ENCODE measurements around a stretch of chr20.

GRCh38 chr20:50376660-50377332 lies 133.4 kb upstream of the PTPN1 start:
- RRBS = 64% methylated on average over 4 of the region's 17 CpGs

GRCh38 chr20:50389852-50390453 lies 120.2 kb upstream of the PTPN1 start:
- RRBS = 92% methylated on average over 2 of the region's 13 CpGs

DNA sequence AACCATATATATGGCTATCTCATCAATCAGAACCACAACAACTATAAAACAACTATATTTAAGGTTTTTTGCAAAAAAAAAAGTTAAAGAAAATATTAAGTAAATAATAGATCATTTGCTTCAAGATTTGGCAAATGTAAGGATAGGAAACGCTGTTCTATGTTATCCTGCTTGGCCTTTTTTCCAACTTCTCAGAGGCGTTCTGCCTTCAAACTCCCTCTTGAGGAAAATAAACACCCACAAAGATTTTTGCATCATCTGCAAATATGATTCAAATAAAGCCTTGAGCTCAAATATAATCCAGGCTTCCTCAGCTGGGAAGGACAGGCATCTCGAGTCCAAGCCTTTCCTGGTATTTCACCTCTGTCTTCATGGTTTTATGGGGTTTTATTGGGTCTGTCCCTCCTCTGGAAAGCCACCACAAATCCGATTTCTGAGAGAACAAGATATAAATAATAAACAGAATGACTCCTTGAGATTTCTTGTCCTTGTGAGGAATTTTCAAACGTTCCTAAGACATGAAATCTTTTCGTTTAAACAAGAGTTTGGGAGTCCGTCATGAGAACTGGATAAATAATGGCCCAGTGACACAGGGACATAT lies 67.6 kb upstream of the PTPN1 start:
- RRBS = no CpG with 5 or more reads among the region's 7 CpGs

GRCh38 chr20:50460526-50461304 lies 49.5 kb upstream of the PTPN1 start:
- RRBS = no CpG with 5 or more reads among the region's 14 CpGs

DNA sequence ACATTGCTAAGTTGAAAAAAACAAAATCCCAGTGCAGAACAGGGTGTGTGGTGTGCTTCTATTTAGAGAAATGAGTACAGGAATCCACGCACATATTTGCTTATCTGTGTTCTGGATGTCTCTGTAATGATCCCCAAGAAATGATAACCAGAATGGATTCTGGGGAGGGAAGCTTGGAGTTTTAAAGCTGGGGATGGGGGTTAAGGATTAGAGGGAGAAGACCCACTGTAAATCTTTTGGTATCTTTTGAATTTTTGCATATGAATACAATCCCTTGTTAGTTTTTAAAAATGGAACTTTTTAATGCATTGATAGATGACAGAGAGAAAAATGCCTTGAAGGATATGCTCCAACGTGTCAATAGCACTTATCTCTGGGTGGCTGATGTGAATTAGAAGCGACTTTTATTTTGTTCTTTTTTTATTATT lies 47.6 kb upstream of the PTPN1 start:
- RRBS = no CpG with 5 or more reads among the region's 3 CpGs

GRCh38 chr20:50521282-50521790 lies 11.2 kb downstream of the PTPN1 start:
- RRBS = no CpG with 5 or more reads among the region's 2 CpGs

- RRBS = no CpG with 5 or more reads among the region's 9 CpGs
These were observed 27.8 kb downstream of the PTPN1 start for GRCh38 chr20:50537793-50538605.

DNA sequence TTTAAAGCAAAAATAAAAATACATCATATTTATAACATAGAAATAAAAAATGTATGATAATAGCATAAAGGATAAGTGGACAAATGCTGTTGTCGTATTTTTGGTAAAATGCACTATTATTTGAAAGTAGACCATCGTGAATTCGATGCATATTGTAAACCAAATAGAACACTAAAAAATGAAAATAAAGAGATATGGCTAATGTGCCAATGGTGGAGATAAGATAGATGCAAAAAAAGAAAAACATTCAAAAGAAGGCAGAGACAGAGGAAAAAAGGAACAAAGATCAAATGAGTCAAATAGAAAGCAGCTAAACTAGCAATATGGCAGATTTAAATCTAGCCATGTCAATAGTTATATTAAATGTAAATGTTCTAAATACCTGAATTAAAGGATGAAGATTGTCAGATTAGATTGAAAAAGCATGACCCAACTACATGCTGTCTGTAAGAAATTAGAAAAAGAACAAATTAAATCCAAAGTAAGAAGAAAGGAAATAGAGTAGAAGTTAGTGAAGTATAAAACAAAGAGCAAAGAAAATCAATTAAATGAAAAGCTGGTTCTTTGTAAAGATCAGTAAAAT lies 44.5 kb downstream of the PTPN1 start:
- RRBS = no CpG with 5 or more reads among the region's 3 CpGs

DNA sequence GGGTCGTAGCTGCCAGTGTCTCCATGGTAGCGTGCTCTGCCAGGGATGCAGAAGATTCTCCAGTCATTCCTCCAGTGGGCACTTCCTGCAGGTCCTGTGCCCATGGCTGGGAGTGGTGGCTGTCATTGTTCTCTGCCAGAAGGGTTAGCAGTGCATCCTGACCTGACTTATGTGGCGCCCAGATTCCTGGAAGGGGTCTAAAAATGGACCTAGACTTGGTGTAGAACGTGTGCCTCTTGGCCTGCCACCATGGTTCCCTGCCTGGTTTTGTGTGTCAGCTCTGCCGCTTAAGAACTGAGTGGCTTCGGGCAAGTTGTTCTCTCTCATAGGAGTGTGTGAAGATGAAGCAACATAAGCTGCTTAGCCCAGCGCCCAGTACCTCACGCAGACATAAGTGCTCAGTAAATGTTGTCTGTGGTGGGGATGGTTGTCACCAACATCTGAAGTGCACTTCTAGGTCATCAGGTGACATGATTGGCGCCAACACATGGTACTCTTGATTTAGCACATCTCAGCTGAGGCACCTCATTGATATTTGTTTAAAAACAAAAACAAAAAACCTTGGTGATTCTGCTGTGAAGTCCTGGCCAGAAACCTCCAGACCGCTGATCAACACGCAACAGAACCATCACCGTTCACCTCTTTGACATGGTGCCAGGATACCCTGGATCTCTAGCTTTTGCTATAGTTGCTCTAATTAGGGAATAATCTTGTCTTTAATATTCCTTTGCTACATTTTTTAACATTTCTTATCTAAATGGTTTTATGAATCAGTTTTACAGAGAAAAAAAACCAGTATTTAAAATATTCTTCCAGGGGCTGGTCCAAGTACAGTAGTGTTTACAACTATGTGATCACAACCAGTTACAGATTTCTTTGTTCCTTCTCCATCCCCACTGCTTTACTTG lies 52.3 kb downstream of the PTPN1 start:
- RRBS = no CpG with 5 or more reads among the region's 12 CpGs

DNA sequence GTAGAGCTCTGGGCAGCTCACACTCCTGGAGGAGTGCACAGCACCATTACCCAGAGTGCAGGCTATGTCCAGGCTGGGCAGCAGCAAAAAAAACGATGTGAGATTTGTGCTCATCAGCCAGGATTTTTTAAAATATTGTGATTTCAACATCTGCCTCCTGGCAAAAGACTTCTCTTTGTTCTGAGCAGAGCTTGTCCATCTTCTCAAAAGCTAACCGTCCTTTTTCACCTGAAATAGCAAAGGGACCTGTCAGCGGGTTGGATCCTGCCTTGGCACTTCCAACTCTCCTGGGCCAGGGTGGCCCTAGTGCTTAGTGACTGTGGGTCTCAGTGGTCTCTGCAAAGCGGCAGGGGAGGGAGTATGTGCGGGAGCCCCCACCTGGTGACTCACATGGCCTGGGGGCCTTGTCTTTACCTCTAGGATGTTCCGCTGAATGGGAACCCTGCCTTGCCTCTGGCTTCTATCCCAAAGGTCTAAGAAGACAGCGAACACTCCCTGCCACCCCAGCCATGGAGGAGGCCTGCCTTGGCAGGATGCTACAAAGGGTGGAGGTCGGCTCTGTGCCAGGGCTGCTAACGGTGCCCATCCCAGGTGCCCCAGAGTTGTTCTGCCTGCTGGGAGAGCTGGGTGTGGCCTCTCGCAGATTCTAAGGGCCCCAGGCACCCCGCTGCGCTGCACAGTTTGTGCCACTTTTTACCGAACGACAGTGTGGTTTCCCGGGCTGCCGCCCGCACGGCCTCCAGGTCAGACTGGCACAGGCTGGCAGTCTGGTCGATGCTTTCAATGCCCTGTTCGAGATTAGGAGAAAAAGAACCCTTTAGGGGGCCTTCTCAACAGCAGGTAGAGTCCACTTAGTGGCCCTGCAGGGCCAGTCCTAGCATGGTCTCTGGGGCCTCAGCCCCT lies 77.2 kb downstream of the PTPN1 start:
- RRBS = no CpG with 5 or more reads among the region's 20 CpGs

GRCh38 chr20:50735129-50736459 lies 4.2 kb downstream of the PARD6B start:
- RRBS = no CpG with 5 or more reads among the region's 4 CpGs

- RRBS = 98% methylated on average over 3 of the region's 12 CpGs
These were observed 24.5 kb downstream of the BCAS4 start for GRCh38 chr20:50819297-50819840.

- RRBS = no CpG with 5 or more reads among the region's 4 CpGs
These were observed 15.7 kb downstream of the ADNP start for GRCh38 chr20:50915456-50916005.

DNA sequence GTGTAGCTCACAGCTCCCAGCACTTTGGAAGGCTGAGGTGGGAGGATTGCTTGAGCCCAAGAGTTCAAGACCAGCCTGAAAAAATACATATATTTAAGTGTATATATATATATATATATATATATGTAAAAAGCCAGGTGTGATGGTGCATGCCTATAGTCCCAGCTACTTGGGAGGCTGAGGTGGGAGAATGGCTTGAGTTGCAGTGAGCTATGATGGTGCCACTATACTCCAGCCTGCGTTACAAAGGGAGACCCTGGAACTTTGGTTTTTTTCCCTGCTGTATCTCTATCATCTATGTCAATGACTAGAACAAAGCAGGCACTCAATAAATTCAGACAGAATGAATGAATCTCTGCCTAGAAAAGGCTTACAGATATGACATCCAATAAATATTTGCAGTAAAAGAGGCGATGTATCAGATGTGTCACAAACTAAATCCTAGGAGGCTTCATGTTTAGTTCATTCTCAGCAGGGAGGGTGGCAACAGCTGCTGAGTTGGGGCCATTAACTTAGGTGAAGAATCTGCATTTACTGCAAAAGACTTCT lies 12.0 kb downstream of the ADNP start:
- RRBS = no CpG with 5 or more reads among the region's 2 CpGs

DNA sequence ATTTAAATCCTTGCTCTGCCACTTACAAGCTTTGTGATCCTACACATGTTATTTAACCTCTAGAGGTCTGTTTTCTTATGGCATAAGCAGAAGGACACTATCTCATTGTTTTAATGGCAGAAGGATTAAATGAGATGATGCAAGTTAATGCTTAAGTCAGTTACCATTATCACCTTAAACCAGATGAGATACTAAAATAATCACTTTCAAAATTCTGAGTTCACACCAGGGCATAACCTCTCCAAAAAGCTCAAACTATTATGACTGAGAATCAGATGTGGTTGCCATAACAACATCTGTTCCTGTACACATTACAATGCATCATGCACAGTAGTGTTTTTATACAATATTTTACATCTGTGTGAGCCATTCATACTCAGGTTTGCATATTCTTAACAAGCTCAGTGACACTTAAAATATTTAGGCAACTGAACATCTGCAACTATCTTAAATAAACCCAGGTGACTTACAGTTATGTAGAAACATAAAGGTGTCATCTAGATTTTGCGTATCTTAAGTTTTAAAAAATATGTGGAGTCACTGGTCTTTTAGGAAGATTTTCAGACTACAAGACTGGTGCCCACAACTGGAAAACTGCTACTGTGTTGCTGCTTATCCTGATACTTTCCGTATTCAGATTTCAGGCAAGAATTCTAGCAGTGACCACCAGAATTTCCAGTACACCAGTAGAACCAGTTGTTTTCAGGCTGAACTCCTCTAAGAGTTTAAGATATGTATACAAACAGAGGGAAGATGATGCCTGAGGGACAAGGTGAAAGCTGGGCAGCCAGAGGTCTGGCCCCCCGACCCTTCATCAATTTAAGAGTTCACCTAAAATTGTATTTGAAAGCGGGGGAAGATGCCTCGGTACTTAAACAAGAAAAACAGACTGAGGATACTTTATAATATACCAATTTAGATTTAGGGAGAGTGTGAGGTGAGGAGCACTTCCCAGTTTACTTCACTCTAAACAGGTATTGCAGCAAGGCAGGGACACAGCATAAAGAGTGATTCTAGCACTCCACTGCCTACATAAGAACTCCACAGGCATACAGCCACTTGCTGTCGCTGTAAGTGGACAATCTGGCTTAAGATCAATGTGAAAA lies 9.9 kb downstream of the ADNP start:
- RRBS = no CpG with 5 or more reads among the region's 6 CpGs

DNA sequence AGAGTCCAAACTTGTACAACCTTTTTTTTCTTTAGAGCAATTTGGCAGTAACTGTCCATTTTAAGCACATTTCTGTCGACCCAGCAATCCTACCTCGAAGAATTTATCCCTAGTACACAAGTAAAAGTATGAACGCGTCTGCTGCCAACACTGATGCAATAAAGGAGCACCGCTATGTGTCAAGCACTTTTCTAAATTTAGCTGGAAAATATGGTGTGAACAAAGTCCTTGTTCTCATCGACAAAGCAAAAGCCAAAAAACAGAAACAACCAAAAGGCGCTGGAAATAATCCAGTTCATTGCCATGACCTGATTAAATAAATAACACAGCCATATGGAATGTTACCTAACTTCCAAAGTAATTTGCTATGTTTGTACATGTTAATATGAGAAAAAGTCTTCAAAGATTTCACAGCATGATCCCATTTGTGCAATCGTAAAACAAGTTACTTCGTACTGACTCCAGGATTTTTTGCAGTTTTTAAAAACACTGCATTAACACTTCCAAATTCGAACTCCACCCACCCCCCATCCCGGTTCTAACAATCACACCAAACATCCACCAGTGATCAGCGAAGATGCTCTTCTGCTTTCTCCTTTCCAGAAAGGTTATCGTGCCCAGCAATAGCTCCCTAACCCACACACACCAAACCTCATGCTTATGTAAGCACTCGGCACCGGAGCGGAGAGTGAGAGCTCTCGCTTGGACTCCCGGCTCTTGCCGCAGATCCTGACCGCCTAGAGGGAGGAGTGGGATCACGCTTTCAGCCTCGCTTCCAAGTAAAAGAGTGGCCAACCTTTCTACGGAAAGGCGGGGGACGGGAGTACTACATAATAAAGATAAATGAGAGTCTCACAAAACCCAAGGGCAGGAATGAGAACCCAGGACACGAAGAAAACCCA lies 785 bp downstream of the DPM1 start:
- RRBS = no CpG with 5 or more reads among the region's 26 CpGs

DNA sequence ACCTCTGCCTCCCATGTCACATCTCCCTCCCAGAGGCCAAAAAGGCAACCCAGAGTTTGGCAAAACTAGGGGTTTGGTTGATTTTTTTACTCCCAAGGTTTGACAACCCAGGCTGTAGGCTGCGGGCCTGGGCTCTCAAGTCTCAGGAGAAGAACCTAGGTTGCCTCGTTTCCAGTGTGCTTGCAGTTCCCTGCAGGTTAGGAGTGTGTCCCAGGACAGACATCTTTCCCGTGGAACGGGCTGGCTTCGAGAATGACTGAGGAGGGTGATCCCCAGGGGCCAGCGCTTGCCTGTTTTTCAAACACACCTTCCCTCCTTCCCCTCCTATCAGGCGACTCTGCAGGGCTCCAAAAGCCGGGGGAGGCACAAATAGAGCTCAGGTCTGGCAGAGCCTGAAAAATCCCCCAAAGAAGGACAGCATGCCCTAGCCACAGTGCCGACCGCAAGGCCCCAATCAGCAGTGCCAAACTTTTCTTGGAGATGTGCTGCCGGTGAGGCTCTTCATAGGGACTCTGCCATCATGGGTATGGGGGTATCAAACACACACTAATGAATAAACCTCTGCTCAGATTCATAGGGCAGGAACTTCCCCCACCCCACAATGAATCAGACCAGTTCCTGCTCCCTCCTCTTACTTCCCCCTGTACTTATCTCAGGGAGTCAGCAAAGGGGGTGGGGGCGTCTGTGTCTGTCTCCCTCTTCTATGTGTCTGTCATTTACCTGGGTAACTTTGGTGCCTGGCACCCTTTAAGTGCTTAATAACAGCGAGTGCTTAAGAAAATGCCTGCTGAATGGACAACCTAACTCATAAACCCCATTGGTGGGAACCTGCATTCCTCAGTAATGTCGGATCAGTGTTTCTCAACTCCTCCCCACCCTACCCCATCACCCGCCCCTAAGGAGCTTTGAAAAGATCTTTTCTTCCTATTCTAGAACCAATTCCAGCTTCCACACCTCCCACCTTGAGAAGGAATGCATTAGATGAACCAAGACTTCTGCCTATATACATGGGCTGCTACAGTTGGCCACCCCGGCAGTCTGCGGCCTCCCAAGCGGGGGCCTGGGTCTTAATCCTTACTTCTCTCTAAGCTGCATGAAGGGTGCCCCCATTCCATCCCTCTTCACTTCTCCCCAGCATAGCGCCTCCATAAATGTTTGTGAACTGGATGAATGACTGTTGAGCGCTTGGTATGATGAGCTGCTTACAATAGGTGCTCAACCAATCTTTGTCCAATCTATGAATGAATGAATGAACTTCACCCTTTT lies 1.5 kb downstream of the KCNG1 start:
- RRBS = no CpG with 5 or more reads among the region's 20 CpGs

DNA sequence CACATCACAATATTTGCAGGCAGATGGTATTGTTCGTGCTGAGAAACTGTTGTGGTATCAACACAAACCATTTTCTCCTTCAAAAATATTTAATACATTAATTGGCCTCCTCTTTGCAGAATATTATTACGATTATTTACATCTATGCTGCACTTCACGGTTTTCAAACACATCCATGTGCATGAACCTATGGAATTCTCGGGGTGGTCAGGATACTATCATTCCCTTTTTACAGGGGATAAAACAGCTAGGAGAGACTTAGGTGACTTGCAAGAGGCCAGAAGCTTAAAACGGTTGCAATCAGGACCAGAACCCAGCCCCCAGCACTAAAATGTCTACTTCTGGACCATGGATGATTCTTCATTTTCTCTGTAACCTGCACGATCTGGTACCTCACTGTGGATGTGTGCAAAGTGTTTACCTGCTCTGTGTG lies 85.0 kb upstream of the KCNG1 start:
- RRBS = no CpG with 5 or more reads among the region's 6 CpGs

DNA sequence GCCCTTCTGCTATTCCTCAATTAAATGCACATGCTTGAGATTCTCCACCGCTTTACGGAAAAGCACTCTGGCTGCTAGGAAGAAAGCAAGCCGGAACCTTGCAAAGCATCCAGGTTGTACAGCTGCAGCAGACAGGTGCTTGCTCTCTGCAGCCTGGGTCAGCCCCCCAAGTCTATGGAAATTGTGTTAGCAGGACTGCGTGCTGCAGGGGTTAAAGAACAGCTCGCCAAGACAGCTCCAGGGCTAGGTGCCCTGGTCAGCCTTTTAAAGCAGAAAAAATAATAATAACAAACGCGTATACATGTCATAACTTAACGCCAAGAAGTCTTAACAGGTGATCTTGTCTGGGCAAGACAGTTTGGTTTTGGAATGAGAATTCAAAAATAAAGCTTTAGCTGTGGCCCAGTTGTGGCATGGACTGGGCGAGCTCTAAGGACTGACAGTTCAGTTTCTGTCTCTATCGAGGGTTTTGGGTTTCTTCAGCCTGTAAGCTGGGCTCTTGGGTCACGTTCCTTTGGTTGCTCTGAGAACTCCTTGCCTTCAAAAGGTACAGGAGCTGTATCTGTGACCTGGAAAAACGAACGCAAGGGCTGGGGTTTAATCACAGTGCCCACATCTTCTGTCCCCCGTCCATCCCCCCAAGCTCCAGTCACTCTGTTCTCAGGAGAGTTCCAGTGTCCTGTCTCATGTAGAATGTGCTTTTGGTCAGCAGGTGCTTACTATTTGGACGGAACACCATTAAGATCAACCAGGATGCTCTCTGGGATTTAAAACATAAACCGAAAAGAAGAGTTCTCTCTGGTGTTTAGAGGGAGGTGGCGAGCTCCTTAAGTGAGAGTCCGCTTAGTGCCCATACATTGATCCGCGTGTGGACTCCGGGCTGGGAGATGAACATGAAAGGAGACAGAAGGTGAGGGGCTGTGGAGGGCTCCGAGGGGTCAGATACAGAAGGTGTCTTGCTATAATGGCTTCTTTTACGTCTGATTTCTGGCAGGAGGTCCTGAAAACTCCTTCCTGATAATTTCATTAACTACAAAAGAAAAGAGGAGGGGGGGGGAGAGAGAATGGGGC lies 151.8 kb downstream of the NFATC2 start:
- RRBS = no CpG with 5 or more reads among the region's 23 CpGs

GRCh38 chr20:51393366-51393949 lies 149.1 kb downstream of the NFATC2 start:
- RRBS = 100% methylated on average over 2 of the region's 8 CpGs

All from AG08470 (cell line).